GM23338 (cell line): ENCODE measurements around a stretch of chr7.

DNA sequence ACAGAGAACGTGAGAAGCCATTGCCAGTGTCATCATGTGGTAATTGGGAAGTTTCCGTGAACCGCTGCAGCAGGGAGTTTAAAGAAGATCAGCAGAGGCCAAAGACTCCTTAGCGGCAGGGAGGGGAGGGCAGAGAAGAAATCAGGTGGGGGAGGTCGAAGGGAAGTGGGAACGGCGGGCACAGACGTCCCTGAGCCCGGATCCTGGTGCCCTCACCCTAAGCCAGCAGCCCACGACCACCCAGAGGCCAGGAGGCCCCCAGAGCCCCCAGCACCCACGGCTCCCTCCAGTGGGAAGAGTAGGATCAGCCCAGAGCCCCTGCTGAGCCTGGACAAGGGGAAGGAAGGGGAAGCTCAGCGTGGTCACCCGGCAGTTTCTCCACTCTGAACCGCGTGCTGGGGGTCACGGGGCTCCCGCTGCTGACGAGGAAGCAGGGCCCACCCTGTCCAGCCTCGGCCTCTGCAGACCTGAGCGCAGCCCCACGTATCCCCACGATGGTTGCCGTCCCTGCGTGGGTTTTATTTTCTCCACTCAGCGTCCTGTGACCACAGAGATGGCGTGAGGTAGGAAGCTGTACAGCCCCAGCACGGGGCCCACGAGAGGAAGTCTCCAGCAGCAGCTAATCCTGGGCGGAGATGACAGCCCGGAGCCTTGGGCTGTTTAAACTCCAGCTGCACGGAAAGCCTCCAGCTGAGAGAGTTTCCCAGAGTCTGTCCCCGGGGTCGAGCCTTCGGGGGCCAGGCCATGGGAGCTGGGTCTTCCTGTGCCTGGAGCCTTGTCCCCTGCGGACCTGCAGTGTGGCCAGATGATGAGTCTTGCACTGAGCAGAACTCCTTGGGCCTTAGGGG is 73.1 kb upstream of the FAM20C start:
- PRO-cap: no peak
- RAMPAGE, long total RNA: no peak

GRCh38 chr7:149880-150329 is 42.5 kb upstream of the FAM20C start:
- PRO-cap: no peak
- RAMPAGE, long total RNA: no peak

- PRO-cap: no peak
- RAMPAGE, long total RNA: no peak
These were observed 36.8 kb upstream of the FAM20C start for GRCh38 chr7:155431-156058.

- PRO-cap: no peak
- RAMPAGE, long total RNA: no peak
These were observed 27.6 kb upstream of the FAM20C start for GRCh38 chr7:164699-165298.

DNA sequence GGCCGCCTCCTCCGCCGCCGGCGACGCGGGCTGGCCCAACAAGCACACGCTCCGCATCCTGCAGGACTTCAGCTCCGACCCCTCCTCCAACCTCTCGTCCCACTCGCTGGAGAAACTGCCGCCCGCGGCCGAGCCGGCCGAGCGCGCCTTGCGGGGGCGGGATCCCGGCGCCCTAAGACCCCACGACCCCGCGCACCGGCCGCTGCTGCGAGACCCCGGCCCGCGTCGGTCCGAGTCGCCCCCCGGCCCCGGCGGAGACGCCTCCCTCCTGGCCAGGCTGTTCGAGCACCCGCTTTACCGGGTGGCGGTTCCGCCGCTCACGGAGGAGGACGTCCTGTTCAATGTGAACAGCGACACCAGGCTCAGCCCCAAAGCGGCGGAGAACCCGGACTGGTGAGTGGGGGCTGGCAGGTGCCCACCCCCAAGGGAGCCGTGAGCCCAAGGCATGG is 1.1 kb downstream of the FAM20C start:
- PRO-cap: bidirectional peak, plus-strand start at position 109 of the sequence, minus-strand start outside the sequence
- RAMPAGE, long total RNA: no peak

DNA sequence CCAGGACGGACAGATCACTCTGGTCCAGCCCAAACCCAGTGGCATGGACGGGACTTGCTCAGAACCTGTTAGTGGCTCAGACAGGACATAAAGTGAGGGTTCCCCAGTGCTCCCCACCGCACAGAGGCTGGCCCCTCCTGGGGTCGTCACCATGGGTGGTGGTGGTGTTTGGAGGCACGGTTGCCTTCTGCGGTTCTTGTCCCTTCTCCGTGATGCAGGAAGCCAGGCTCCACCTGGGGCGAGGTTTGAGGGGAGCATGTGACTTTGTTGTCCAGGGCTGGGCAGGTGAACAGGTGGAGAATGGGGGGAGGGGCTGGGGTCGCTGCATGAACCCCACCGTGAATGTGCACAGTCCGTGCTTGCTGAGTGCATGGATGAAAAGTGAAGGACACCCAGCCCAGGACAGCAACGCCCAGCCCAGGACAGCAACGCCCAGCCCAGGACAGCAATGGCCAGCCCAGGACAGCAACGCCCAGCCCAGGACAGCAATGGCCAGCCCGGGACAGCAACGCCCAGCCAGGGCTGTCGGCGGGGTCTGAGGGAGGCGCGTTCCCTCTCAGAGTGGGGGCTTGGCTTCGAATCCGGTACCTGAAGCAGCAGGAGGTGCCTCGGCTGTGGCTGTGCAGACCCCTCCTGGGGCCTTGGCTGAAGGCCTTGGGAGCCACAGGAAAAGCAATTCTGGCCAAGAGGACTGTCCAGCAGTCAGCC is 26.7 kb downstream of the FAM20C start:
- PRO-cap: no peak
- RAMPAGE, long total RNA: no peak

DNA sequence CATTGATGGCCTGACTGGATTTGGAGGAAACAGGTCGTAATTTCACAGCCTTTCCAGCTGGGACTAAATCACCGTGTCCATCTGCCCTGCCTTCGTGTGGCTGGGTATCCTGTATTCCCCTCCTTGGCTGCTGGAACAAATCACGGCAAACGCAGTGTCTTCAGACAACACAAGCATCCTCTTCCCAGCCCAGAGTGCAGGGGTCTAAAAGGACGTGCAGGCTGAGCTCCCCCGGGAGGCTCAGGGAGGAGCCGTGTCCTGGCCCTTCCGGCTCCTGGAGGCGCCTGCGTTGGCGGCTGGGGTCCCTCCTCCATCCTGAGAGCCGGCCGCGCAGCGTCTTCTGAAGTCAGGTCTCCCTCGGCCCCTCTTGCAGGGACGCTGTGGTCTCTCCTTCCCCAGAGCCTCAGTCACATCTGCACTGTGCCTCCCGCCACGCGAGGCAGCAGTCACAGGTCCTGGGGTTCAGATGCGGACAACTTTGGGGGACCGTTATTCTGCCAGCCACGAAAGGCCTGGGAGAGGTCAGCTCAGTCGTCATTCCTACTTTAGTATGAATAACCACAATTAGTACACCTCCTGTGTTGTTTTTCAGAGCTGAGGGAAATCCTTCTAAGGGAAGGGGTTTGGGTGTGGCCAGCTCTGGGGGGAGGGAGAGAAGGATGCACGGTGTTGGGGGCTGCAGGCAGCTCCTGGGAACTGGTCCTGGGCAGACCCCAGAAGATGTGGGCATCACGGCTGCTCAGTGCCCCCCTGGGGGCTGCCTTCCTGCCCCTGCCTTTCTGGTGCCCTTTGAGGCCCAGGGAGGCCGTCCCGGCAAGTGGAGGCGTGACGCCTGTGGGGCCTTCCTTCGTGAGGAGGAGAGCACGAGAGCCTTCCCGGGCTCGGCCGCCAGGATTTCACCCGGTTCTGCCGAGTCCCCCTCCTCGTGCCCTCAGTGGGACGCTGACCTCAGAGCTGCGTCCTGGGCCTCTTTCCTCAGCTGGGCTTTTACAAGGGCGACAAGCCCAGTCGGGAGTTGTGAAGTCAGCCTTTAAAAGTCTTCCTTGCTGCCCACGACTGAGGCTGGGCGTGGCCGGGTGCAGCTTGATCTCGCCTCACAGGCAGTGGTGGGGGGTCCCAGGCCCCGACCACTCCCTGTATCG is 41.3 kb downstream of the FAM20C start:
- PRO-cap: no peak
- RAMPAGE, long total RNA: no peak

GRCh38 chr7:318291-319522 is 28.7 kb downstream of the FOXL3 start:
- PRO-cap: no peak
- RAMPAGE, long total RNA: no peak

- PRO-cap: no peak
- RAMPAGE, long total RNA: no peak
These were observed 40.0 kb downstream of the FOXL3 start for GRCh38 chr7:329974-330399.

DNA sequence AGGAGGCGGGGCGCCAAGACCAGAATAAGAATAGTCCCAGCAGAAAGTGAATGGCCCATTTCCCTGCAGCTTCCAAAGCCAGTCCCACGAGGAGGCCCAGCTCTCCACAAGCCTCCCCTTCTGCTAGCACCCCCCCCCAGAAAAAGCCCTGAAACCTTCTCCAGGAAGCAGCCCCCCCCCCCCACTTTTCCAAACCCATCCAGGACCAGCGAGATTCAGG is 3.9 kb downstream of the PDGFA start:
- PRO-cap: bidirectional peak, plus-strand start at position 59 of the sequence, minus-strand start outside the sequence
- RAMPAGE, long total RNA: no peak

DNA sequence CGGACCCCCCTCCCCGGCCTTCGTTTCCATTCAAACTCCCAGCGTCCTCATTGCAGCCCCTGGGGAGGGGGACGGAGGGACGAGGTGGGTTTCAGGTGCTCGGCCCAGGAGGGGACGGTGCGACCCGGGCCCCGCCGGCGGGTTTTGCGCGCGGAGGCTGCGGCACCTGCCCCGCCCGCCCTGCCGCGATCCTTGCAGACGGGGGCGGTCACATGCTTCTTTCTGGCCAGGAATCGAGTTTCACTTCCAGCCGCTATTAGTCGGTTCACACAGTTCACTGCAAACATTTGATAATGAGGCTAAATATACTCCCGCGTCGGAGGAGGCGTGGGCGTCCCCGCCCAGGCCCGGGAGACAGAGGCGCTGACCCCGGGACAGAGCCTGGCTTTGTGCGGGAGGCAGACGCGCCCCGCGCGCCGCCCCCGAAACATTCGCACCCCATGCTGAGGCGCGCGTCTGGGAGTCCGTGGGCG is 2.6 kb upstream of the PDGFA start:
- PRO-cap: bidirectional peak, plus-strand start at position 256 of the sequence, minus-strand start at position 146 of the sequence
- RAMPAGE, long total RNA: no peak

DNA sequence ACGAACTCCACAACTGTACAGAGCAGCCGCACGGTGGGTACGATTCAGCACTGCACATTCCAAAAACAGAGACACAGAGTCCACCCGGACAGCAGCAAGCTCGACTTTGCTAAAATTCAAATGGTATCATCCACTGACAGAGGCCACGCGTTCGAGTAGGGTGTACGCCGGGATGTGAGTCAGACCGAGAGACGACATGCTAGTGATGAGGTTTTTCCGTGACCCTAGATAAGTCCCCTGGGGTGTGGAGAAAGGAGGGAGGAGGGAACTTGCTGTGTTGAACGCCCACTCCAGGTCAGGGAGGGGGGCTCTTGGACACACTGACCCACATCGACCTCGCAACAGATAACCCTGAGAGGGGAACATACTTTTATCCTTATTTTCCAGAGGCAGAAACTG is 65.7 kb upstream of the PDGFA start:
- PRO-cap: no peak
- RAMPAGE, long total RNA: no peak

DNA sequence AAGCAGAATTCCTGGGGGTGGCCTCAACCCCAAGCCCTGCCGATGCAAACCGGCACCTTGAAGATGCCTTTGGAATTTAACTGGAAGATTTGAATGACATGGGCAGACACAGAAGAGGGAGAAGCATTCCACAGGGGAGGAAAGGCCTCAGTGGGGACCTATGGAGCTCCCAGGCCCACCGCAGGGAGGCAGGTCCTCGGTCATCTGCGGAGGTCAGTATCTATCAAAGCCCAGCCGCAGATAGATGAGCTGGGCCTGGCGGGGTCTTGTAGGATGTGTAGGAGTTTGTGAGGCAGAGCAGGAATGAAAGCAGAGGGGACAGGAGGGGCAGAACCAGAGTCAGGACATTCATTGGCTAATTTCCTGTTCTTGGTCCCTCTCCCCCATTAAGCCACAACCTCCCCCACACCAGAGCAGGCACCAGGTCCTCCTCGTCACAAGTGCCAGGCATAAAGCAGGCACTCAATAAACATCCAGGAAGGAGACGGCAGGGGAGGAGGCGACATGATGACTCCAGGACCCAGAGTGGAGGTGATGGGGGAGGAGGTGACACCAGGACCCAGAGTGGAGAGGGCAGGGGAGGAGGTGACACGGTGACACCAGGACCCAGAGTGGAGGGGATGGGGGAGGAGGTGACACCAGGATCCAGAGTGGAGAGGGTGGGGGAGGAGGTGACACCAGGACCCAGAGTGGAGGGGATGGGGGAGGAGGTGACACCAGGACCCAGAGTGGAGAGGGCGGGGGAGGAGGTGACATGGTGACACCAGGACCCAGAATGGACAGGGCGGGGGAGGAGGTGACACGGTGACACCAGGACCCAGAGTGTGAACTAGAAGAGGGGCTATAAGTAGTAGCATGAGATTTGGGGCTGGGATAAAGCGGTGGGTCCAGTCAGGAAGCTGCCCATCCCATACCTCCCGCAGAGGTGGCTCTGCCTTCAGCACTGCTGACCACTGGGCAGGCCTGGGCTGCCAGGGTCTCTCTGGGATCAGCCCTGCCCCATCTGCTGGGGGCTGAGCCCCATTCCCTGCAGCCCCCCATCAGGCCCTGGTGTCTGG is 83.8 kb upstream of the PDGFA start:
- PRO-cap: no peak
- RAMPAGE, long total RNA: no peak

GRCh38 chr7:654012-655071 is 72.2 kb upstream of the DNAAF5 start:
- PRO-cap: unidirectional peak, minus-strand start at chr7:654709
- RAMPAGE, long total RNA: no peak

DNA sequence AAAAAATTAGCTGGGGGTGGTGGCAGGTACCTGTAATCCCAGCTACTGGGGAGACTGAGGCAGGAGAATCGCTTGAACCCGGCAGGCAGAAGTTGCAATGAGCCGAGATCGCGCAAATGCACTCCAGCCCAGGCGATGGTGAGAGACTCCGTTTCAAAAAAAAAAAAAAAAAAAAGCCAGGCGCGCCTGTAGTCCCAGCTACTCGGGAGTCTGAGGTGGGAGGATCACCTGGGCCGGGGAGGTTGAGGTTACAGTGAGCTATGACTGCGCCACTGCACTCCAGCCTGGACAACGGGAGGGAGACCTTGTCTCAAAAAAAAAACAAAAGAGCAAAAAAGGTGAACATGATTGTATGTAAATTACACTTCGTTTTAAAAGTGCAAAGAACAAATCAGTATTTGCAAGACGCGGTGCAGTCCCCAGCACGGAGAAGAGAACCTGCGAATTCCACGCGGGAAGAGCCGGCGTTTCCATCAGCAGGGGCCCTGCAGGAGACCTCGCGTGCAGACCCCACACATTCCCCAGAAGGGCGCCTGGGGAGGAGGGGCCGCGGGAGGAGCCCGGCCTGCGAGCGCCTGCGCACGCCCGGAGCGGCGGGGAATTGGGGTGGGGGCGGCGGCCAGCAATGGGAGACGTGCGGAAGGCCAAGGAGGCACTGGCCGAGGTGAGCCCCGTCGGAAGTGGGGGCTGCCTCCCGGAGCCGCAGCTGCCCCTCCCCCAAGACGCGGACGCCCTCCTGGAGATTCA is 16.8 kb upstream of the SUN1 start:
- PRO-cap: bidirectional peak, plus-strand start at position 630 of the sequence, minus-strand start at position 528 of the sequence
- RAMPAGE, long total RNA: no peak

DNA sequence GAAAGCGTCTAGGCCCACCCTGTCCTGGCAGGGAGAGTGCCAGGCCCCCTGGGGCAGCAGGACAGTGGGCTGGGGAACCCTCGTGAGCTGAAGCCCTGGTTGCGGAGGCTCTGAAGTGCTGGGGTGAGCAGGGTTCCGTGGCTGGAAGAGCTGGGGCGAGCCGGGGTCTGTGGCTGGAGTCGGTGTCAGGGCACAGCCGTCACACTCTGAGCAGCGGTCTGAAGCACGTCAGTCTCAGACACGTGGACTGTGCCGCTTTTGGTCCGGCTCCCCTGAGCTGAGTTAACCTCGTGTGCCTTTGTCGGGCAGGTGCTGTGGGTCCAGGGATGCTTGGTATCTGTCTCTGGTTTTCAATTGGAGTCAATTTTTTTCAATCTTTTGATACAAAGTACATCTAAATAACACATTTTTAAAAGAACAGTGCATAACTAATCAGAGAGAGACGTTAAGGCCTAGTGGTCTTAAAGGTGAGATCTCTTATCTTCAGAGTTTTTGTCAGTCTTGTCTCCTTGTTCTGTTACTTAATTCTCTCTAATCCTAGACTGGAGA is 4.9 kb downstream of the SUN1 start:
- PRO-cap: no peak
- RAMPAGE, long total RNA: no peak

DNA sequence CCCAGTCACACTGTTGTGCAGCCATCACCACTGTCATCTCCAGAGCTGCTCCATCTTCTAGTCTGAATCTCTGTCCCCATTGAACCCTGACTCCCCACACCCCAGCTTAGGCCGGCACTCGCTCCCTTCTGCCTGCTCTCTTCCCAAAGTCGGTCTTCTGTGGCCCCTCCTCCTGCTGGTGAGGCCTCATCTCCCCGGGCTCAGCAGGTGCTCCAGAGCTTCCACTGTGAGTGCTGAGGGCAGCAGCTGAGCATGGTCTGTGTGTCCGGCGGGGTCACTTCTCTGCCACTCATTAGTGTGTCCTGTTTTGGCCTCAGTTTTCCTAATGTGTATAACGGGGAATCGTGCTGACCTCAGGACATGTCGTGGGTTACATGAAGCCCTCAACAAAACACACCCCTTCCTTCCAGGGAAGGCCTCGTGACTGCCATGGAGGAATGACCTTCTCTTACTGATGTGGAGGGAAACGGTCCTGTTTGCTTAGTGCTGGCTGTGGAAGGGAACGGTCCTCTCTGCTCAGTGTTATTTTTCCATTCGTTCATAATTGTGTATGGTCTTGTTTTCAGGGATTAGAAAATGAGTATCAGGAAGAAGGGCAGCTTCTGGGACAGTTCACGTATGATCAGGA is 4.3 kb upstream of the GET4 start:
- PRO-cap: no peak
- RAMPAGE, long total RNA: no peak

- PRO-cap: no peak
- RAMPAGE, long total RNA: no peak
These were observed 1.8 kb upstream of the GET4 start for GRCh38 chr7:874541-874899.

- PRO-cap: no peak
- RAMPAGE, long total RNA: no peak
These were observed 33.7 kb downstream of the GET4 start for GRCh38 chr7:909851-910614.

DNA sequence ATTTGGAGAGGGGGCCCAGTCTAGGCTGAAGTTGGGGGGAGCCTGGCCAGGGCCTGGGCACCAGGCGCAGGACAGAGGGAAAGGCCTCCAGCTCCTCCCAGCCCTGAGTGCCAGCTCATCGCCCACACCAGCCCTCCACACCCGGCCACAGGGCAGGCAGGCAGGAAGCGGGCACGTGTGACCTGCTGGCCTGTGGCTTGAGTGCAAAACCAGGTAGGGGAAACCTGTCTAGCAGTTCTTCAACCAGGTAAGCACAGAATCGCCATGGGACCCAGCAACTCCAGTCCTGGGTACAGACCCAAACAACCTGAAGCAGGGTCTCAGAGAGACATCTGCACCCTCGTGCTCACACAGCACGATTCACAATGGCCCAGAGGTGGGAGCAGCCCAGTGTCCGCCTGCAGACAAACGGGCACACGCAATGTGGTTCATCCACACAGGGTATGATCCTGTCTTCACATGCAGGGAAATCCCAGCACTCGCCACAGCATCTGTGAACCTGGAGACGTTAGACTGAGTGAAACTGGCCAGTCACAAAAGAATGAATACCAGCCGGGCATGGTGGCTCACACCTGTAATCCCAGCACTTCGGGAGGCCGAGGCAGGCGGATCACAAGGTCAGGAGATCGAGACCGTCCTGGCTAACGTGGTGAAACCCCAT is 4.7 kb downstream of the ADAP1 start:
- PRO-cap: no peak
- RAMPAGE, long total RNA: no peak